Skin of body (tissue), 2 donors: ENCODE measurements around a stretch of chr10.

DNA sequence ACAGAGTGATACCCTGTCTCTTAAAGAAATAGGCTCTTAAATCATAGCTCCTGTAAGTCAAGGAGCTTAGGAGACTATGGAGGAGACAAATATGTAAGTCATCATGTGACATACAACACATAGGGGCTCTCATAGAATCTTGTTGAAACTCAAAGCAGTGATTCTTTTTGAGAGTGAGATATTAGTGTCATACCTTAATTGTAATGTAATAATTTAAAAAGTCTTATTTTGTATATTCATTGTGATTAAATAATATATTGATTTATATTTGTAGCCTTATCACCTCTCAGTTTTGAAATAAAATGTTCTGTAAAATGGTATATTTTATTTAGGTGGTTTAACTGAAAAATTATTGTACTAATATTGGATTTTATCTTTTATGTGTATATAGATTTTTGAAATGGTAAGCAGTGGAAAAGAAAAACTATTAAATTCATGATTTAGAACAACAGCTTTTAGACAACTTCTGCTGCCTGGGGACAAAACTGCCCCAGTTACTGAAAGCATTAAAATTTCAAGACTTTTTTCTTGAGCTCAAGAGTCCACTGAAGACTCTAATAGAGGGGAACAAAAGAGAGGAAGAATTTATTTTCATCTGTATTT, 41.2 kb downstream of the TASOR2 start:
- RAMPAGE, long total RNA = no peak

- RAMPAGE, long total RNA = no peak
Measured at GRCh38 chr10:5773783-5773991, 39.5 kb downstream of the GDI2 start.

- RAMPAGE, long total RNA = no peak
Measured at GRCh38 chr10:5785706-5786159, 27.5 kb downstream of the GDI2 start.

GRCh38 chr10:5983811-5984258, 6.5 kb upstream of the IL15RA start:
- RAMPAGE, long total RNA = no peak

DNA sequence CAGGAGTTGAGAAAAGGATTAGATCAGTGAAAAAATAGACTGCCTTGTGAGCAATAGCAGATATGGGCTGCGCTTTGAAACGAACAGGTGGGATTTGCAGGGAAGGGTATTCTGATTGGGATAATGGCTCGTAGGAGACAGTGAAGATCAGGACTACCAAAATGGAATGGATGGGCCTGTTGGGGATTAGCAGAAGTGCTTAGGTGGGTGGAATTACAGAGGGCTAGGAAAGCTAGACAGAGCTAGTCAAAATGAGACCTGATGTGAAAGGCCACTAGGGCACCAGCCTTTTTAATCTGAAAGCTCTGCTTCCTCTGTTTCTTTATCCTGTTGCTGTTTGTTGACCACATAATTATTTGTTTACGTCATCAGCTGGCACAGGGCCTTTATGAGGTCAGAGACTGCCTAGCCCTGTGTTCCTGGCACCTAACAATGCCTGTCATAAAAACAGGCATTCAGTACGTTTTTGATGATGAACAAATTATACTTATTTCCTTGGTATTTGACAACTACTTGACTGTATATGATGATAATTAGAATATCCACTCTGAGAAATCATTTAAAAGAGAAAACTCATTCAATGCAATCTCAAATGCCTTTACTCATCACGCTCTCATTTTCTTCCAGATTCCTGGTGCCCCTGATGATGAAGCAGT, 25.9 kb downstream of the RBM17 start:
- RAMPAGE, long total RNA = no peak

DNA sequence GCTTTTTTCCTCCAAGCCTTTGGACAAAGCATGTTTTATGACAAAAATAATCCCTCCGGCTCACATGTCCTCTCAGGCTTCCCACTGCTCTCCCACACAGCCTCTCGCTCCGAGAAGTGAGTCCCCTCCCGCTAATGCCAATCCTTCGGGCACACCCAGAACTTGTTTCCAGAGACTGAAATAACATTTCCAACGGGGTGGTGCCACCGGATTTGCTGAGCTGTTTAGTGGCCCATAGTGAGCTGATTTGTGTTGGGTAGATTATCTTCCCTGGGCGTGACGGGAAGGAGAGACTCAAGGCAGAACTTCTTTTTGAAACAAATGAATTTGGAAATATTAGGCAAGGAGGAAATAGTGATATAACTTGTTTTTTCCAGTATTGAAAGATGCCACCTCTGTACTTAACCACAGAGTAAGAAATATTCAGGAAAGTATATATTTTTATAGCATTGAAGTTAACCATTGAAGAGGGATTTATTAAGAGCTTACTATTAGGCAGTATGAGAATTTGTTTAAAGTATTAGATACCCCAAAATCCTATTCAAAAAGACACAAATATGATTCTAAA, 36.0 kb downstream of the RBM17 start:
- RAMPAGE, long total RNA = no peak

GRCh38 chr10:6144336-6145038, 55.7 kb downstream of the RBM17 start:
- RAMPAGE, long total RNA = no peak

DNA sequence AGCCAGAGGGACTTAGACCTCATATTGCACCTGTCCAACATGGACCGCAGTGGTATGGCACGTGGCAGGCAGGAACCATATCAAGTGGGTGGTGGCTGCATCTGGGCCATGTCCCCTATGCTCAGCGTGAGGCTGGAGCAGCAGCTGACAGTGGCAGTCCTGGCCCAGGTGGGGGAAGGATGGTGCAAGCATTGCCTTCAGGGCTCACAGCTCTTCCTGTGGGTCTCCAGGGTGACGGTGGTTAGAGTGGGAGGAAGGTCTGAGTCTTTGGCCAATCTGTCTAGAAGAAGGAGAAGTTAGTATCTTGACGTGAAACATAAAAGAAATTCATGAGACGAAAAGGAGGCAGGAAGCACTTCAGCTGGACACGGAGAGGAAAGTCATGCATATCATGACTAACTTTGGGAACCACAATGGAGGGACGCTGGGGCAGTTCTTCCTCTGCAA, 54.4 kb upstream of the PFKFB3 start:
- RAMPAGE, long total RNA = no peak

DNA sequence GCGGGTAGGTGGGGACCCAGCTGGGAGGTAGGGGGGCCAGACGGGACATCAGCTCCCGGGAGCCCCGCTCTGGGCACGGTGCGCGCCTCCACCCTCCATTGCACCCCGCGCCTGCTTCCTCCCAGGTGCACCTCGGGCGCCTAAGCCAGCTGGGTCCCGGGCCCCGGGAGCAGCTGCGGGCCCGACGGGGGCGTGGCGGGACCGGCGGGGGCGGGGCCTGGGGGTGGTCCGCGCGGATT, 39.3 kb upstream of the PFKFB3 start:
- RAMPAGE, long total RNA = no peak

DNA sequence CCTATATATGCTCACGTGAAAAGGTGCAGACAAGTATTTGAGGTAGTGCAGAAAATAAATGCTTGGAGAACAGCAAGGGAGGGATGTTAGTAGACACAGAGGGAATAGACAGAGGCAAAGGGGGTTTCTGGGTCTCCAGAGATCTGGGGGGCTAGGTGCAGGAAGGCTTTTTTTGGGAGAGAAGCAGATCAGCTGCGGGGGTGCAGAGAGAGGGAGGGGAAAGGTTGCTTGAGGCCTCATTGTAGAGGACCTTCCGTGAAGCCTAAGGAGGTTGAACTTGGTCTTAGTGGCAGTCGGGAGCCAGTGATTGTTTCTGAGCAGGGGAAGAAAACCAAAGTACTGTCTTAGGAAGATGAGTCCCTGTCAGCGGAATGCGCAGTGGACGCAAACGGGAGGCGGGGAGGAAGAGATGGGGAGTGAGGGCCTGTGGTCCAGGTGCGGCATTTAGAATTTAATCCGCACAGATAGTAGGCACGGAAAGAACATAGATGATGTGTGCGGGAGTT, 29.2 kb upstream of the PFKFB3 start:
- RAMPAGE, long total RNA = no peak

GRCh38 chr10:6176625-6177386, 25.9 kb upstream of the PFKFB3 start:
- RAMPAGE, long total RNA = no peak

- RAMPAGE, long total RNA = no peak
Measured at GRCh38 chr10:6220449-6220777, 17.7 kb downstream of the PFKFB3 start.

DNA sequence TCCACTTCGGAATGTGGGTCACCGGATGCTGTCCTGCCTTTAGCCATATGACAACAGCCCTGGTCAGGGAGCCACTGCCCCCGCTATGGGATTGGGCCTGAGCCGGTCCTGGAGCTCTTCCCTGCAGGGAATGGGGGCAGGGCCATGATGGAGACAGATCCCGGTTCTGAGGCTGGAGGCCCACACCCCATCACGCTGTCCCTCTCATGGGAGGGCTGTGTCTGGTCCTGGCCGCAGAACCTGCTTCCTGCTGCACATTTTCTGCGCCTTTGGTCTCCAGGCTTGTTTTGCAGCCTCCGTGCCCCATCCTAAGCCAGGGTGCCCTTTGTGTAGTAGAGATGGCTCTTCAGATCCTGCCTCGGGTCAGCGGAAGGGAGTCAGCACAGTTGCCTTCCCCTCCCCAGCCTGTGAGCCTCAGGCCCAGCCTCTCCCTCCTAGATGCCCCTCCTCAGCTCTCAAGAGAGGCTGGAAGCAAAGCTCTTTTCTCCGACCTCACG, 22.7 kb downstream of the PFKFB3 start:
- RAMPAGE, long total RNA = no peak

GRCh38 chr10:6738162-6738672, 158.1 kb upstream of the PRKCQ start:
- RAMPAGE, long total RNA = no peak

DNA sequence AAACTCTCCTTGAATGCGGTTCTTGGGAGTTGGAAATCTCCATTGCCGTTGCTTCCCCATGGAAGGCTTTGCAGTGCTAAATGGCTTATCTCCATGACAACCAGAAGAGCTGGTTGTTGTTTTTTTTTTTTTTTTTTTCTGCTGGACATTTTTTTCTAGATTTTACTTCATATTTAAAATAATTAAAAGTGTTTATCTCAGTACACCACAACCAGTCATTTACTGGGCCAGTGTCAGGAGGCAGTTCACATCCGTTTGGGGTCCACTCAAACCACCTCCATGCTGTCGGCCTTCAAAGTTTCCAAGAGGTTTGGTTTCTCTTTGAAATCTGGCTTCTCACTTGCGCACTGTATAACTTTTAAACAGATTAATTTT, 348.6 kb upstream of the PRKCQ start:
- RAMPAGE, long total RNA = no peak

GRCh38 chr10:6987576-6988198, 407.6 kb upstream of the PRKCQ start:
- RAMPAGE, long total RNA = no peak

DNA sequence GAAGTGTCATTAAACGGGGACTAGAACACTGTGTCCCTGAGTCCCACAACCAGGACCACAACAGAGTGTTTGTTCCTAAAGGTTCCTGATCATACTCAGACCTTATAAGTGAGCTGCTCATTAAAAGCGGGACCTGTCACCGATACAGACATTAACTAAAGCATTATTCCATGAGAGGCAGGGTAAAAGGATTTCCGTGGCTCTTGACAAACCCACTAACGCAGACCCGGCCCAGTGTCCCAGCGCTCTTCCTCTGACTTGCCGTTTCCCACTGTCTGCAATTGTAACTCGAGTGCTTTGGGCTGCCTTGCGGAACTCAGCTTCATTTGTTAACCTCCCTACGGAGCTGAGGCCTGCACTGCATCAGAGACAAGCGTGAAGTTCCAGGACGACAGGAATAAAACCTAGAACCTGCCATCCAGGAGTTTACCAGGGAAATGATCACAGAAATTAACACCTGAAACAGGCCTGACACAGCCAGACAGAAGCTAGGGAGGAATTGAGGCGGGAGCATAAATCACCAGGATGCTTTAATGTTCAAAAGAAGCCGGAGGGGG, 76.3 kb downstream of the SFMBT2 start:
- RAMPAGE, long total RNA = no peak

DNA sequence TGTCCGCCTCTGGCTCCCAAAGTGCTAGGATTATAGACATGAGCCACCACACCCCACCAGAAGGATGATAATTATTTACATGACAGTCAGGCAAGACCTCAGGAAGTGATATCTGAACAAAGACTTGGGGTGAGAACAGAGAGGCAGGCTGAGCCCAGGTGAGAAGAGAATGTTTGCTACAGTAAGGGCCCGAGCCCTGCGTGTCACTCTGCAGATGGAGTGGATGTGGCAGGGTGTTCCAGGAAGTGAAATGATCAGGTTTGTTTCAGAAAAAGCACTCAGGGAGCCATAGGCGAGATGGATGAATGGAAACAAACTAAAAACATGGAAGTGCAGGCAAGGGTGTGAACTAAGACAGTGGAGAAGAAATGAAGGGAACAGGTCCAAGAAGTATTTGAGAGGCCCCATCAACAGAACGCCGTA, 22.2 kb downstream of the SFMBT2 start:
- RAMPAGE, long total RNA = no peak

- RAMPAGE, long total RNA = no peak
Measured at GRCh38 chr10:7417847-7418189, 7.0 kb upstream of the SFMBT2 start.

DNA sequence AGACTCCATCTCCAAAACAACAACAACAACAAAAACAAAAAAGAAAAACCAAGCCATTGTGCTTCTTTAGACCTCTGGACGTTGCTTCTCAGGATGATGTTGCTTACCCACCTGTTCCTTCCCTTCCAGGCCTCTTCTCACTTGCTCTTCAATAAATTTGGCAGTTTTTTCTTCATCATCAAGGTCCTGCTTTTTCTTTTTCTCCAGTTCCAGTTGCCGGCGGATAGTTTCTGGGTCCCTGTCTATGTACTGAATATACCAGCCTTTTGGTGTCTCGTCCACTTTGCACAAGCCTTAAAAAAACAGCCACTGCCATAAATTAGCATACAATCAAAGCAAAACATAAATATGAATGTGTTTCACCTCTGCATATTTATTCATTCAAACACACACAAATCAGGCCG, 9.1 kb downstream of the KIN start:
- RAMPAGE, long total RNA = no peak